Cardiac fibroblast (primary cell): ENCODE results near the genes SNRPD3 and KIAA1671.

GRCh38 chr22:24424962-24425455 lies 2.4 kb upstream of the ADORA2A start:
- RRBS = no CpG with 5 or more reads among the region's 23 CpGs

- RRBS = 91% methylated on average over 2 of the region's 12 CpGs
These were observed 800 bp upstream of the ADORA2A start for GRCh38 chr22:24426501-24427096.

GRCh38 chr22:24514106-24514638 lies 19.0 kb downstream of the UPB1 start:
- RRBS = no CpG with 5 or more reads among the region's 7 CpGs

- RRBS = no CpG with 5 or more reads among the region's 2 CpGs
These were observed 21.5 kb downstream of the GUCD1 start for GRCh38 chr22:24533556-24533755.

GRCh38 chr22:24539790-24540442 lies 15.0 kb downstream of the GUCD1 start:
- RRBS = no CpG with 5 or more reads among the region's 9 CpGs

DNA sequence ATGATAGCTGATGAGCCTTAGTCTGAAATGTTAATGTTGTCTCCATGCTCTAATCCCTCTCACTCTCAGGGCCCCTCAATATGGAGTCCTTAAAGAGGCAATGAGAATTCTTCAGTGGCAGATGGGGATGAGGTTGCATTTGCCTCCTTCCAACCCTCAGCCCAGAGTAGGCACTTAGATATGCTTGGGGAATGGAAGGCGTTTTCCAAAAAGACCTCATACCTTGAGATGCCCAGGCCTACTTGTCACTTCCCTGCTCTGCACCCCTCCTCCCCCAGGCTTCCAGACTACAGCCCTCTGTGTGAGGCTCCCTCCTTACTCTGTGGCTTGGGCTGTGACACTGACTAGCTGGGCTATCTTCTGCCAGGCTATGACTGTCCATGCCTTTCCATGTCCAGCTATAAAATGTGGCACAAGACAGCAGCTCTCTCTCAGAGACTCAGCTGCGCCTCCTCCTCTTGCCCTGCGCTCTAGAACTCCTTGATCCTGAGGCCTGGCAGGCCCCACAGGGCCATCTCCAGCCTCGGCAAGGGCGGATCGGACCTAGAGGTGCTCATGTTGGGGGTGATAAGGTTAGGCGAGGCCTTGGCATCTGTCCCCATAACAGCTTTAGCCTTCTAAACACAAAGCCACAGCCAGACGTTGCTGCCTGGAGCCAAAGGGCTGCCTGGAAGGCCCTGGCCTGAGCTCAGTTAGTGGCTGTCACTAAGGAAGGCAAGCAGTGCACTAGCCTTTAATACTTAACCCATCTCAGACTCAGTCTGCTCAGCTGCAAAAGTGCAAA lies 1.4 kb downstream of the GUCD1 start:
- RRBS = no CpG with 5 or more reads among the region's 8 CpGs

- RRBS = under 1% methylated on average over 17 of the region's 66 CpGs
These were observed at the start of gene SNRPD3 for GRCh38 chr22:24555304-24556409. SNRPD3 (plus strand) TSS chr22:24555999.

GRCh38 chr22:24601513-24602289 lies 1.3 kb upstream of the GGT1 start:
- RRBS = no CpG with 5 or more reads among the region's 11 CpGs

DNA sequence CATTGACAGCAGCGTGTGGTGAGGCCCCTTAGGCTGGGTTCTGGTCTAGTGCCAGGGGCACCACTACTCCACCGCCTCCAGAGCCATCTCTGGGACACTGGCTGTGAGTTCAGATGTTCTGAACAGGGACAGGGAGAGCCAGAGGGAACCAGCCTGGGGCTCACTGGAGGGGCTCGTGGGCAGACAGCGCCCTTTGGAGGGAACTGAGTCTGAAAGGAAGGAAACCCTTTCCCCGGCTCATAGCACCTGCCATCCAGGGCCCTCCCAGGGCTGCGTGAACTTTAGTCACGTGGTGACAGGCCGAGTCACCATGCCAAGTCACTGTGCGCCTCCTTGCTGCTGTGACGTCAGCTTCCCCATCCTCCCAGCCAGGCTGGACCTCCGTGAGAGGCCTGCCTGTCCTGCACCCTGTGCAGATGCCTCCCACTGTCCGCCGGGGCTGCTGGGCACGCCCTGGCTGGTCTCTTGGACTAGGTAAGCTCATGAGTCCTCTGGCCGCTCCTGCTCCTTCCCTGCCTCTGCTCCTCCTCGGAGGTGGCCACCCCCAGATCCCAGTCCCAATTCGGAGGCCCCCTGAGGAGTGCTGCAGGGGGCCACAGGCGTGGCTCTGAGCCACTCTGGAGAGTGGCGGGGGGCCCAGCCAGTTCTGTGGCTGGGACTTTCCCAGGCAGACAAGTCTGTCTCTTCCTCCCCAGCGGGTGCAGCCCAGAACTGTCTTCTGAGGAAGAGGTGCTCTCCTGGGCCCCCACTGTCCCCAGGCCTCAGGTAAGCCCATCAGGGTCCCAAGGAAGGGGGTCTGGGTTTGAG lies 4.5 kb downstream of the GGT1 start:
- RRBS = no CpG with 5 or more reads among the region's 20 CpGs

DNA sequence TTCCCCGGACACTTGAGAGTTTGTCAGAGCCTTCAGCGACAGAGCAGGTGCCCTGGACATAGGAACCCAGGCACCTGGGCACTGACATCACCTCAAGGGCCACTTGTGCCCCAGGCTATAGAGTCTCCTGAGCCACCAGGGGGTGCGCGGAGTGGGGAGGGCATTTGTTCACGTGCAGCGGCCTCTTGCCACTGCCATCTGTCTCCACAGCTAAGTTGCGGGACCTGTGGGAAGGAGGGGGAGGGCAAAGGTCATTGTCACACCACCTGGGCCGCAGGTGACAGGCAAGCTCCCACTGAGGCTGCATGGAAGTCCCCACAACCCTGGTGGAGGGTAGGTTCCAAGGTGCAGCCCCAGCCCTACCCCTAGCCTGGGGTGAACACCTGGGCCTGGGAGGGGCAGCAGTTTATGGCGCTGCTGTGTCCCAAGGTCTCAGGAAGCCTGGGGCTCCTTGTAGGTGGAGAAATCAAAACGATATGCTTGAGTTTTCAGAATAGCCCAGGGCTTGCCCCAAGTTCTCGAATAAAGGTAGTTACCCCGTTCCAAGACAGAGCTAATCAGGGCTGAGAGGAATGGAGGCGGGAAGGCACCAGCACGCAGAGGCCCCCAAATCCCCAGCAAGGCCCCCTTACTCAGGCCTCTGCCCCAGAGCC lies 79.4 kb downstream of the PIWIL3 start:
- RRBS = no CpG with 5 or more reads among the region's 14 CpGs

DNA sequence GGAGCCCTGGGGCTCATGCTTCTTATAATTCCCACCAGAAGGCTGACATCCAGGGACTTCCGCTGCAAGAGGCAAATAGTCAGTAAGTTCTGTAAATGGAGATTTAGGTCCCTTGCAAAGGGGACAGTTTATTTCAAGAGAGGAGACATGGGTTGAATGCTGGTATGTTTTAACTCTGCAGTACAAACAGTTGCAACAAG lies 73.8 kb downstream of the PIWIL3 start:
- RRBS = no CpG with 5 or more reads among the region's 1 CpG

DNA sequence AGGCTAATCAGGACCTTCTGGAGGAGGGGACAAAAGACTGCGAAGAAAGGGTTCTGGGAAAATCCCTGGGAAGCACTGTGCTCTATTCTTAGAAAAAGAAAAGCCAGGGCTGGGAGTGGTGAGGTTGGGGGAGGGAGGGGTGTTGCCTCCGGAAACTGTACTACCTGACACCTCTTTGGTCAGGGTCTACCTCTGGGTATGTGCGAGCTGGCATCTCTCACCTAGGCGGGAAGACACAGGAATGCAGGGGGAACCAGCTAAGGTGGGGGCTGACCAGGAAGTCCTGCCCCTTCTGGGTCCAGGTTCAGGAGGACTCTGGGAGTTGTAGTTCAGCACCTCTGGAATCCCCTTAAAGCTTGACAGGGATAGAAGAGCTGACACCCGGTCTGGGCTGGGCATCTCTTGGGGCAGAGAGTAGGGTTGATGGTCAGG lies 2.3 kb upstream of the KIAA1671 start:
- RRBS = no CpG with 5 or more reads among the region's 5 CpGs

DNA sequence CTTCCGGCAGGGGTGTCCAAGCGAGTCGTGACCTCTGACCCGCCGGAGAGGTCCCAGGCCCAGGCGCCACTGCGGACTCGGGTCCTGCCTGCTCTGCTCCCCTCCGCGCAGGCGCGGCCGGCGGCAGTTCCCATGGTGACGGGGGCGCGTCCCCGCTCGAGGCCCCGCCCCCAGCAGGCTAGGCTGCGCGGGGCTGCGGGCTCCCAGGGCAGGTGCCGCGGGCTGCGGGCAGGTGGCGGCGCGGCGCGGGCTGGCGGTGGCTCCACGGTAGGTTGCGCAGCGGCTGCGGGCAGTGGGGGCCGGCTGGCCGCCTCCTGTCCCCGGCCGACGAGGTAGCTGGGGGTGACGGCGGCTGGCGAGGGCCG lies at the start of gene KIAA1671:
KIAA1671 (plus strand) TSS at position 211 of the 365 bp plus-strand sequence.
- RRBS = under 1% methylated on average over 18 of the region's 45 CpGs

GRCh38 chr22:25040869-25041671 lies 88.6 kb downstream of the KIAA1671 start:
- RRBS = no CpG with 5 or more reads among the region's 18 CpGs

DNA sequence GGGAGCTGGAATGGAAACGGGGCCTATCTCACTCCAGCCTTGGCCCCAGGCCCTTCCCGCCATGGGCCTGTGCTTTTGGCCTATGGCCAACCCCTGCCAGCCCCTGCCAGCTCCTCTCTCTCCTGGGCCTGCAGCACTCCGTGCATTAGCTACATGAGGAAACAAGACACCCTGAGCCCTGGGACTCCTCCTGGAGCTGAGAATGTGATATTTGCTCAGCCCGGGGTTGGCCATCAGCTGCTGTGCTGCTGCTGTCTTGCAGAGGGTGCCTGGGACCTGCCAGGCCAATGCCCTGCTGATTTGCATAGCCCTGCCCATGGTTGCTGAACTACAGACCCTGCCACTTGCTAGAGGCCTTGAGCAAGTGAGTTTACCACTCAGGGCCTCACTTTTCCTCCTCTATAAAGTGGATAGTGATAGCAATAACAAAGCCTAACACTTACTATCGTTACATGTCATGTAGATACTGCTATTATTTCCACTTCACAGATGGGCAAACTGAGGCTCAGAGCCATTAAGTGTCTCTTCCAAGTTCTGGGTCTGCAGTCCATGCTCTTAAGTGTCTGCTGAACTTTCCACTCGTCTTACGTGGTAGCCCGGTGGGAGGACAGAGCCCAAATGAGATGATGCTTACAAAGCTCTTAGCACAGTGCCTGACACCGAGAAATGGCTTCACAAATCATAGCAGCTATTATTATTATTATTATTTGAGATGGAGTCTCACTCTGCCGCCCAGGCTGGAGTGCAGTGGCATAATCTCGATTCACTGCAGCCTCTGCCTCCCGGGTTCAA lies 99.7 kb downstream of the KIAA1671 start:
- RRBS = no CpG with 5 or more reads among the region's 12 CpGs

- RRBS = no CpG with 5 or more reads among the region's 5 CpGs
These were observed 65.6 kb upstream of the CRYBB3 start for GRCh38 chr22:25133938-25134496.

GRCh38 chr22:25183900-25184322 lies 15.7 kb upstream of the CRYBB3 start:
- RRBS = no CpG with 5 or more reads among the region's 9 CpGs

DNA sequence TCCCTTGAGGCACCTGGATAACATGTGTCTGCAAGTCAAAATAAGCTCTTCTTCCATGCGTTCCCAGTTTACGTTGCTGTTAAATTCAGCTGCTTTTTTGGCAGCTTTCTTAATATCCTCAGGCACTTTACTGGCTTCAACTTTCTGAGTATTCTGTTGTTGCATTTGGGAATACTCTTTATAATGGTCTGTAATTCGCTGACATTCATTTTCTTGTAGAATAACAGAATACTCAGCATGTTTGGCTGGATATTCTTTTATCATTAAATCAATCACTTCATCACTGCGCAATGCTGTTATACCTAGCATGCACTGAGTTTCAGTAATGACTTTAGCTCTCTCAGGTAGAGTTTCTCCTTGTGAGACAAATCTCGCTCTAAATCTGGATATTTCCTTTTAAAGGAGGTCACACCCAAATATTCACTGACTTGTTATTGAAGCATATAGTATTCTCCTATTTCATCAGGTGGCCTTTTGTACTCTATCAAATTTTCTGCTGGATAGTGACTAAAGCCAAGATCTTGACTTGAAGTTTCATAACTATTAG lies 130.5 kb downstream of the CRYBB2 start:
- RRBS = no CpG with 5 or more reads among the region's 5 CpGs

DNA sequence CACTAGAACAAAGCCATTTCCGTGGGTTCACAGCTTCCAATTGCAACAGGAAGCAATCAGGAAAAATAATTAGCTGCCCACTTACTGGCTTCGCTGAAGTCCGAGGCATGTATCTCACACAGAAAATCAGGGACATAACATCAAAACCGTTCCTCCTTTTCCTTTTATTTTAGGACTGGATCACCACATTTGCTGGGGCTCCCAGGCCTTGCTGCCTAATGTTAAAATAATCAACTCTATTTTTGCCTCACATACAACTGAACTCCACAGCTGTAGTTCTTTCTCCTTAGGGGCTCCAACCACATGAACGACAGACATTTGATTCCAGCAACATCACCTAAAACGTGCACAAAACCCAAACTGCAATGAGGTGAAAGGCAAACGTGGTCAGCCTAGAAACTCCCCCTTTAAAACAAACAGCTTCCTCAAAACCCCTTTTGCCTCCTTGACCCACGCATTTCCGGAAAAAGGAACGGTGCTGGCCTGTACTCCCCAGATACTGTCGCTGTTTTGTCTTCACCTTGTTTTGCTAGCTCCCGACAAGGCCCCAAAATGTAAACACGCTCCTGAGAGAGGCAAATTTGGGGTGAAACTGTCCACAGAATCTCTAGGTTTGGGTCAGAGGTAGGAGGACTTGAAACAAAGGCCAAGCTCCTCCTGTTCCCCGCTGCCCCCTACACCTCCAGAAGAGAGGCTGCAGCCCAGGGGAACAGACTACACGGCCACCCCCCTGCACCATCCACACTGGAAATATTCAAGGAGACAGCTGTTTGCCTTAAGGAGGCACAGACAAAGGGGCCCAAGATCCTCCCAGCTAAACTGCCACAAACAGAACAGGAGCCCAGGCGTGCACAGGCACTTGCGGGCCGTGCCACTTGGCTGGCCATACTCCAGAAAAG lies 160.8 kb upstream of the GRK3 start:
- RRBS = no CpG with 5 or more reads among the region's 18 CpGs

GRCh38 chr22:25448470-25449224 lies 115.8 kb upstream of the GRK3 start:
- RRBS = no CpG with 5 or more reads among the region's 19 CpGs